ENCODE measurements around the gene COL4A2.

GRCh38 chr13:109157018-109157619 is 527.7 kb downstream of the MYO16 start:
- RRBS = no CpG with 5 or more reads among the region's 7 CpGs

GRCh38 chr13:109394469-109395100 is 391.8 kb downstream of the IRS2 start:
- RRBS = no CpG with 5 or more reads among the region's 8 CpGs

- RRBS = no CpG with 5 or more reads among the region's 35 CpGs
Measured at GRCh38 chr13:109704443-109705807, 81.5 kb downstream of the IRS2 start.

DNA sequence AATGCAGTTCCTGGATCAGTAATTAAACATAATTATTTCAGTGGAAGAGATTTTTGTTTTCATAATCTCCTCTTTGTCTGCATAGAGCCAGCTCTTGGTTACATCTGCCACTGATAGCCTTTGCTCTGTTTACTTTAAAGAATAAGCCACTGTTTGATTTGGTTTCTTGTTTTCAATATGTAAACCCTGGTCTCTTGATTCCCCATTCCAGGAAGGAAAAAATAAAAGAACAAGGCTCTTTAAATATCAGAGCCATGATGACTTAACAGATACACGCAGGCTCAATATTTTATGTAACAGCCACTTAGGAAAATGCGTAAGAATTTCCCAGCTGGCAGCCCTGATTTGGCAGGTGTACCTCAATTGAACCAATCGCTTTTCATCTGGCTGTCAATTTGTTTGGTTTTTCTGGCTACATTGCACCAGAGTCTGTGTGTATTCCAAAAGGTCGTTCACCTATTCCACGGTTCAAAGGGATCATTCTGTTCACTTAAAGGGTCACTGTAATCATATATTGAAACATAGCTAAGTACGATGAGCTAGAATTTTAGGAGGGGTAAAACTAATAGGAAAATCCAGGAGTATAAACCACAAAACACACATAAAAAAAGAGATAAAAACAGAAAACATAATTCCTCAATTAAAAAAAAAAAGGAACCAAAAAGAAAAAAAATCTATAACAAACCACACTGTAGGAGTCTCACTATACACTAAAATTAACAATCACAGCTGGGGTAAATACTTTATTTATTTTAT is 65.5 kb downstream of the IRS2 start:
- RRBS = no CpG with 5 or more reads among the region's 6 CpGs

DNA sequence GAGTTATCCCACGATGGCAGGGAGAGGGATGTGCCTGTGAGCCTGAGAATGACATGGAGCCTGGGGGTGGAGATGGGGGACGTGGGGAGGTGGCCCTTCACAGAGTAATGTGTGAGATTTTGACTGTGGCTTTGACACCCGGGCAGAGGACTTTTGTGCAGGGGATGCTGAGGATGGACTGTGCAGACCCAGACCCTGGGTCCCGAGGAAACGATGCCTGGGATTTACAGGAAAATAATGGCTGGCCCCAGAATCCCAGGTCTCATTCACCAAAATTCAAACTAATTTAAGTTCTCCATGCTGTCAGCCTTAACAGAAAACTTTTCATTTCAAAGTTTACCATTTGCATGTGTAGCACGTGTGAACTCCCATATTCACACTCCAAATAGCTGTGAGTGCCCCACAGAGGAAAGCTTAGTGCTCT is 215.9 kb upstream of the IRS2 start:
- RRBS = no CpG with 5 or more reads among the region's 6 CpGs

GRCh38 chr13:110062327-110063072 is 244.5 kb downstream of the COL4A1 start:
- RRBS = no CpG with 5 or more reads among the region's 12 CpGs

DNA sequence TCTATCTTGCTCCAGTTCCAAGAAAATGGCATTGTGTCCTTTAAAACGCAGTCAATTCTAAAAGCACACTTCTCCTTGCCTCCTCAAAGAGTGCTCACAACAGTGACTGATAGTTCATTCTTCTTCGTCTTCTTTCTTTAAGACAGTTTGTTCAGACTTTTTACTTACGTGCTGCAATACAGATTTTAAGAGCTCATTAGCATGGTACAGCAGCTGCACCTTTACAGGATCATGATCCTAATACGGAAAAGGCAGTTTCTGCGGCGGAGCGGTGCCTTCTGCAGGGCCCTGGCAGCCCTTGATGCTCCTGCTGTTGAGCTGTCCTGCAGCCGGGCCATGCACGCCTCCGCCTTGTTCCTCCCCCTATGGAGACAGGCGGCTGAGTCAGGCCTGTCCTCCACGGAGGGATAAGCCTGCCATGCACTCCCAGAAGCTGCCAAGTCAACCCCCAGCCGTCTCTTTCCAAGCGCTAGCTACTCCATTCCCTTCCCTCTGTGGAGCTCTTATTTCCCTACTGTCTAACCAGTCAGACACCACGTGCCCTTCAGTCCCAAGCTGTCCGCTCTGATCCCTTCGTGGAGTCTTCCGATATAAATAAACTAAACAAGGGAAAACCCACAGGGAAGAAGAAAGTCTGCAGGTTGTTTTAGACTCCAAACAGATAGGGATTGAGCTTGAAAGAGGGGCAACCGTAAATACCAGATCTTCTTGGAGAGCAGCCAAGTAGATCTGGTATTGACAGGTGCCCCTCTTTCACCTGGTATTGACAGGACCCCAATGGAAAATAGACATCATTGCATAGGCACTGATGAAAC is 197.1 kb downstream of the COL4A1 start:
- RRBS = no CpG with 5 or more reads among the region's 19 CpGs

GRCh38 chr13:110138535-110138967 is 168.4 kb downstream of the COL4A1 start:
- RRBS = no CpG with 5 or more reads among the region's 19 CpGs

DNA sequence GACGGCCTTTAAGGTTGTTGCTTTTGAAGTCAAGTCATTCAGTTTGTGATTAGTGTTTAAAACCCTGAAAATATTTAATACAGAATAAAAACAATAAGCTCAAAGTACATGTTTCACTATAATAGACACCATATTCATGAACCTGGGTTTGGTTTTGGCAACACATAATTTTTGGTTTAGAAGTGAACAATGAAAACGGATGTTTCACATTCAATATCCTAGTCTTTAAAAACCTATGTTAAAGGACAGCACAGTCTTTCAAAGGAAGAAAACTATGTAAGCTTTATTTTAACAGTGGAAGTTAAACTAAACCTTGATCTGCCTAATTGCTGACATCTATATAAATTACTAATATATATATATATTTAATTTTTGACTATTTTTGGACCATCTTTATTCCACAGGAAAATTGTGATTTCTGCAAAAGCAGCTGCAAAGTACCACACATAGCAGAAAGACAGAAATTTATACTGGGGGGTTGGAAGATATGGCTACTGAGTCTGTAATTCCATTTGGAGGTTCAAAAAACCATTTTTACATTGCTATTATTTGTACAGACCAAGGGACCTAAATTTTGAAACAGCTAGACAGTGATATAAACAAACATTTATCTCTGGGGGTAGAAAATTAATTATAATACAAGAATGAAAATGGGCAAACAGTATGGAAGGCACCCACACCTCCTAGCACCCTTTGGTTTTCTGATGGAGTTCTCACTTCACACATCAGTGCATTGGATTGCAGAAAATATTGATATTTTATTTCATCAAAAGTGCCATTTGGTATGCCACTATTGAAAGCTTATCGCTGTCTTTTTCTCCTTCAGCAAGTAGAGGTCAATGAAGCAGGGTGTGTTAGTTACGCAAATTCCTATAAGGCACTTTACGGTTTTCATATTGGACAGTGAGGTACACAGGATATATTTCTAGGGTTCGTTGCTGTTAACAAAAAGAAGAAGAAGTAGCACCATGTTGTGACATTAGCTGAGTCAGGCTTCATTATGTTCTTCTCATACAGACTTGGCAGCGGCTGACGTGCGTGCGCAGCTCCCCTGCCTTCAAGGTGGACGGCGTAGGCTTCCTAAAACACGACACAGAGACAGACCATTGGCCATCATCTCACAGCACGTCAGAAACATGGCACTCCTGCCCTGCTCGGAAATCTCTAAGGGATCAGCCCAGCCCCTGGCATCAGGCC is 157.2 kb downstream of the COL4A1 start:
- RRBS = no CpG with 5 or more reads among the region's 15 CpGs

- RRBS = no CpG with 5 or more reads among the region's 12 CpGs
Measured at GRCh38 chr13:110176349-110177143, 130.4 kb downstream of the COL4A1 start.

DNA sequence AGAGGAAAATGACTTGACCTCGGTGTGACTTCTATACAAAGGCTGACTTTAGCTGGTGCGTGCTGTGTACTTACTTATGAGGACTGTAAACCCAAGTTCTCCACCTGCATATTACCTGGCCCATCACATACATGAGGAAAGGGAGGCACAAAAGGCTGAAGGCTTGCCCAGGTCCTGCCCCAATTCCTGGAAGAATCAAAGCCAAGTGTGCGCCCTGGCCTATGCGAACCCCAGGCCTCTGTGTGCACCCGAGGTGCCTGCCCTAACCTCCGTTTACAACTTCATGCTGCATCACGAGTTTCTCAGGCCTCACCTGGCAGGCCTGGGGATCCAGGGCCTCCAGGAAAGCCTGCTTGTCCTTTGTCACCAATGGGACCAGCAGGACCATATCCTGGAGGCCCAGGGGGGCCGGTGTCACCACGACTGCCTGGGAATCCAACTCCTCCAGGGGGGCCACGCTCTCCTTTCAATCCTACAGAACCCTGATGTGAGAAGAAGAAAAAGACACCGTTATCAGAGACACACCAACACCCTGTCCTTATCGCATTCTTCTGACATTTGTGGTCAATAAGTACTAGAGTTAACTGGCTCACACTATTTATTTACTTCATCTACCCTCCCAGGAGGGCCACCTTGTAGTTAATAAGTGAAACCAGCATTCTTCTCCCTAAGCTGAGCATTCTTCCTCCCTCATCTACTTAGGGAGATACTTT is 120.7 kb downstream of the COL4A1 start:
- RRBS = no CpG with 5 or more reads among the region's 12 CpGs

GRCh38 chr13:110194969-110195398 is 112.0 kb downstream of the COL4A1 start:
- RRBS = no CpG with 5 or more reads among the region's 3 CpGs

DNA sequence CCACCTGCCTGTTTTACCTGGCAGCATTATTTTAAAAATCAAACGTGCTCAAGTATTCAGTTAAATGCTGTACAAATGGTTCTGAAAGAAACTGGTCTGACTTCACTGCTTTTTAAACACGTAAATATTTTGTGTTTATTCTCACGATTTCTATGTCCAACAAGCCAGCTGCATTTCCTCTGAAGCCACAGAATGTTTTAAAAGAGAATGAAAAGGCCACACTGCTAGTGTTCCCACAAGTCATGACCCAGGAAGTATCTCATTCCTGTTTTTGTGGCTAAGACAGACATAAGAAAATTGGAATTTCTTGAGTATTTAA is 81.1 kb downstream of the COL4A1 start:
- RRBS = no CpG with 5 or more reads among the region's 3 CpGs

GRCh38 chr13:110242432-110243063 is 64.4 kb downstream of the COL4A1 start:
- RRBS = no CpG with 5 or more reads among the region's 6 CpGs

DNA sequence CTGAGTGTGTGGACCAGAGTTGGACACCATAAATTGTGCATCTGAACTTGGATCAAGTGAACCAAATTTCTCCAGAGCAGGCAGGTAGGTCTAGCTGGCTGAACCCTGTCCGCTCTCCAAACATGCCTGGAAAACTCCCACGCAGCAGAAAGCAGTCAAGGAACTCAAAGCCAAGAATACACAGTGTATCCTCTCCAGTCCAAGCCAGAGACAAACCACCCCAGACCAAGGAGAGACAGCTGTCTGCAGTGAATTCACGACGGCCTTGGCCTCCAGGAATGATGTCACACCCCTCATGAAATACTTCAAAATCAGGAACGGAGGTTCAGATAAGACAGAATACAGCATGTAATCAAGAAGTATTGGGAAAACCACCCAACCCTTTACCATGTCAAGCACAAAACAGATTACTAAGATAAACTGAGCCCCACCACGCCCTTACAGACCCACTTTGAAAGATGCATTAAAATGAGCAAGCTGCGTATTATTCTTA is 44.0 kb downstream of the COL4A1 start:
- RRBS = no CpG with 5 or more reads among the region's 7 CpGs

GRCh38 chr13:110265397-110266618 is 41.1 kb downstream of the COL4A1 start:
- RRBS = no CpG with 5 or more reads among the region's 49 CpGs

DNA sequence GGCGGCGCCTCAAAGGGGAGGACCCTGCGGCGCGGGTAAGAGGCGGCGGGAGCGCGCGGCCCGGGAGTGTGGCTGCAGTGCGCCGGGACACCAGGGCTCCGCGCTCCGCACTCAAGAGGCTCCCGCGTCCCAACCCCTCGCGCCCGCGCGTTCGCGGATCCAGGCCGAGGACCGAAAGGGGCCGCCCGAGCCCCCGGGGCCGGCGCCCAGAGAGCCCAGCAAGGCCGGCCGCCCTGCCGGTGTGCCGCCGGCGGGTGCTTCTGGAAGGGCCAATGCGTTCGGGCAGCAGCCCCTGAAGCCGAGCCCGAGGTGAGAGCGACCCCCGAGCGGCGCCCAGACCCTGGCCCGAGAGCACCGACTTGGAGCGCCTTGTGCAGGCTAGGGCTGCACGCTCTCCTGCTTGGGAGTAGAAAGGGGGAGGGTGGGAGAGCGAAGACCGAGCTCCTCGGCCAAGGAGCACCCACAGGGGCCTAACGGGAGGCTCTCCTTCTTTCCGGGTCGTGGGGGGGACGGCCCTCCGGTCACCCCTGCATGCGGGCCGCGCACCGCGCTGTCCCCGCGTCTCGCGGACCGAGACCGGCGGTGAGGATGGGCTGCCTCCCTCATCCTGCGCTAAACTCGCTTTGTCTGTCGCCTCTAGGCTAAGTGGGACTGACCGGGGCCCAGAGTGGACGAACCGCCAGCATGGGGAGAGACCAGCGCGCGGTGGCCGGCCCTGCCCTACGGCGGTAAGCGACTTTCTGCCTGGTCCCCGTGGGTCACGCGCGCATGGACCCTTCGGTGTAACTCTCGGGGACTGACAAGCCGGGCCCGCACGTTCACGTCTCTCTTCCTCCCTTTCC is at the start of gene COL4A2:
COL4A2 (plus strand) TSS at position 65 of the 842 bp plus-strand sequence.
- RRBS = 17% methylated on average over 36 of the region's 93 CpGs

- RRBS = no CpG with 5 or more reads among the region's 7 CpGs
Measured at GRCh38 chr13:110312500-110313266, 5.6 kb downstream of the COL4A2 start.

DNA sequence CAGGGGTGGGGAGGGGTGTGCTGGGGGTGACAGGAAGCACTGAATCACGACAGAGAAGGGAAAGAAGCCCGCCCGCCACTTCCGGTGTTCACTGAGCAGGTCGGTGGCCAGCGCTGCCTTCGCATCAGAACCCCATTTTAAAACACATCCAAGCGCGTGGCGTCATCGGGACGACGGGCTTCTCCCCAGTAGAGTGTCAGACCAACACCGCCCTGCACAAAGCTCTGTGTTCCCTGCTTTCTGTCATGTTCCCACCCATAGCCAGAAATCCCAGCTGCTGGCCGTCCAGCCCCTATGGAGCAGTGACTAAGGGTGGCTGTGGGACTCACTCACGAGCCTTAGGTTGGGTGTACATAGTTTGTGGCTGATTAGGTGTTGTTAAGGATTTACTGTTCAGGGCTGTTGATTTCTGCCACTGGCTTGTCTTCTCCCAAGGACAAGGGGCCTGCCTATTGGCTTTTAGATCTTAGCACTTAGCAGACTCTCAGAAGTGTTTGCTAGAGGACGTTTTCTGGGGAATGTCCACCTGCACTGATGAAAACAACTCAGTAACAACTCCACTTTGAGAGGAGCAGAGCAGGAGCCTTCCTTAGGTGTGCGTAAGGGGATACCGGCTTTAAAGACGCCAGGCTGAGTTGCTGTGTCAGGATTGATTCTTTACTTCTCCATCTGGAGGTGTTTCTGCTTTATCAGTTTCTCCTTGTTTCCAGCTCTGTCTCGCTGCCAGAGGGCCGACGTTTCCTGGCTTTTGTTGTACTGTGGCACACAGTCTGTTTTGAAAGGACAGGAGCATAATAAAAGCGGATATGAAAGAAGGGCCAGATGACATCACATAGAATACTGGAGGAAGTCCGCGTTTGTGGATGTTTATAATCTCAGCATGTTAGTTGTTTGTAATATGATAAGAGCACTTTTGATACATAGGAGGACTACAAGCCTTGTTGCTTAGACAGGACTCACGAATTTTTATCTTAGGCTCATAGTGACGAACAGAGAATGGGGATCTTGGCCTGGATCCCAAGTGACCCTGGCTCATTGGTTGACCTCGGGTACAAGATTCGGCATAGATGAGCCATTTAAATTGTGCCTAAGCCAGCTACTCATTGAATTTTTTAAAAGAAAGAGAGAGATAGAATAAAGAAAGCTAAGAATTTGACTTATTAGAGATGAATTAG is 34.3 kb downstream of the COL4A2 start:
- RRBS = no CpG with 5 or more reads among the region's 30 CpGs

- RRBS = no CpG with 5 or more reads among the region's 7 CpGs
Measured at GRCh38 chr13:110353219-110353611, 46.1 kb downstream of the COL4A2 start.

Data from GM12891 (cell line).